ENCODE measurements around a stretch of chr3.

DNA sequence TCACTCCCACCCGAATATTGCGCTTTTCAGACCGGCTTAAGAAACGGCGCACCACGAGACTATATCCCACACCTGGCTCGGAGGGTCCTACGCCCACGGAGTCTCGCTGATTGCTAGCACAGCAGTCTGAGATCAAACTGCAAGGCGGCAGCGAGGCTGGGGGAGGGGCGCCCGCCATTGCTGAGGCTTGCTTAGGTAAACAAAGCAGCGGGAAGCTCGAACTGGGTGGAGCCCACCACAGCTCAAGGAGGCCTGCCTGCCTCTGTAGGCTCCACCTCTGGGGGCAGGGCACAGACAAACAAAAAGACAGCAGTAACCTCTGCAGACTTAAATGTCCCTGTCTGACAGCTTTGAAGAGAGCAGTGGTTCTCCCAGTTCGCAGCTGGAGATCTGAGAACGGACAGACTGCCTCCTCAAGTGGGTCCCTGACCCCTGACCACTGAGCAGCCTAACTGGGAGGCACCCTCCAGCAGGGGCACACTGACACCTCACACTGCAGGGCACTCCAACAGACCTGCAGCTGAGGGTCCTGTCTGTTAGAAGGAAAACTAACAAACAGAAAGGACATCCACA is 44.3 kb downstream of the RTP4 start:
- PRO-cap: no peak
- RAMPAGE, long total RNA, 3 experiments: no peak in any of the 3 experiments

DNA sequence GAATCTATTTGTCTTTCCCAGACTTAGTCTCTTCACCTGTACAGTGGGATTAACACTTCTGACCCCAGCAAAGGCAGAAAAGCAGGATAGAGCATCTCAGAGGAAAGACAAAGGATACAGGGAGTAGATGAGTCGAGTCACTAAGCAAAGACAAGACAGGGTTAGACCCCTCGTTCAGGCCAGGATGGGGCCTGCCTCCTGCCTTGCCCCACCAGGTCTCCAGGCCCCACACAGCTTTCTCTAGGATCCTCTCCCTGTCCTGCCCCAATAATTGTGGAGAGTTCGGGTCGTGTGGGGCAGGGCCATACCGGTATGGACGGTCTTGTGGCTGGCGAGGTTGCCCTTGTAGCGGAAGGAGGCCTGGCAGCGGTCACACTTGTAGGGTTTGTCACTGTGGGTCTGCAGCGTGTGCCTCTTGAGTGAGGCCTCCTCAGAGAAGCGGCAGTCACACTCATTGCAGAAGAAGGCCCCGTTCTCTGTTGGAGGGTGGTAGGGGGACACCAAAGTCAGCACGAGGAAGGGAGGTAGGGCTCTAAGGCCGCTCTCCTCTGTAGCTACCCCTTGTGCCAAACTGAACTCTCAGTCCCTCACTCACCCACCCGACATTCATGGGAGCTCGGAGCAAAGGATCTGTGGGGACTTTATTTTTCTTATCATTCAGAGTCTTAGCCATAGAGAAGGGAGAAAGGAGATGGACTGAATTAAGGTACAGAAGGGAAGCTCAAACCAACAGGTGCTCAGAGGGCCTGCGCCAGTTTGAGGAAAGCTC is 18.7 kb downstream of the BCL6 start:
- PRO-cap: no peak
- RAMPAGE, long total RNA, 3 experiments: no peak in any of the 3 experiments

GRCh38 chr3:187733187-187733827 is 12.0 kb downstream of the BCL6 start:
- PRO-cap: no peak
- RAMPAGE, long total RNA, 3 experiments: no peak in any of the 3 experiments

- PRO-cap: bidirectional peak, plus-strand start at chr3:187739641, minus-strand start at chr3:187739566; bidirectional peak, plus-strand start at chr3:187739745, minus-strand start at chr3:187739786
- RAMPAGE, long total RNA, 3 experiments: no peak in any of the 3 experiments
Measured at GRCh38 chr3:187739175-187739889, 5.9 kb downstream of the BCL6 start.

- PRO-cap: bidirectional peak, plus-strand start at chr3:187744679, minus-strand start at chr3:187744414; bidirectional peak, plus-strand start at chr3:187744878, minus-strand start at chr3:187744731; bidirectional peak, plus-strand start at chr3:187744959, minus-strand start at chr3:187744941
- RAMPAGE, long total RNA, 3 experiments: no peak in any of the 3 experiments
Measured at GRCh38 chr3:187744598-187745217, 560 bp downstream of the BCL6 start.

DNA sequence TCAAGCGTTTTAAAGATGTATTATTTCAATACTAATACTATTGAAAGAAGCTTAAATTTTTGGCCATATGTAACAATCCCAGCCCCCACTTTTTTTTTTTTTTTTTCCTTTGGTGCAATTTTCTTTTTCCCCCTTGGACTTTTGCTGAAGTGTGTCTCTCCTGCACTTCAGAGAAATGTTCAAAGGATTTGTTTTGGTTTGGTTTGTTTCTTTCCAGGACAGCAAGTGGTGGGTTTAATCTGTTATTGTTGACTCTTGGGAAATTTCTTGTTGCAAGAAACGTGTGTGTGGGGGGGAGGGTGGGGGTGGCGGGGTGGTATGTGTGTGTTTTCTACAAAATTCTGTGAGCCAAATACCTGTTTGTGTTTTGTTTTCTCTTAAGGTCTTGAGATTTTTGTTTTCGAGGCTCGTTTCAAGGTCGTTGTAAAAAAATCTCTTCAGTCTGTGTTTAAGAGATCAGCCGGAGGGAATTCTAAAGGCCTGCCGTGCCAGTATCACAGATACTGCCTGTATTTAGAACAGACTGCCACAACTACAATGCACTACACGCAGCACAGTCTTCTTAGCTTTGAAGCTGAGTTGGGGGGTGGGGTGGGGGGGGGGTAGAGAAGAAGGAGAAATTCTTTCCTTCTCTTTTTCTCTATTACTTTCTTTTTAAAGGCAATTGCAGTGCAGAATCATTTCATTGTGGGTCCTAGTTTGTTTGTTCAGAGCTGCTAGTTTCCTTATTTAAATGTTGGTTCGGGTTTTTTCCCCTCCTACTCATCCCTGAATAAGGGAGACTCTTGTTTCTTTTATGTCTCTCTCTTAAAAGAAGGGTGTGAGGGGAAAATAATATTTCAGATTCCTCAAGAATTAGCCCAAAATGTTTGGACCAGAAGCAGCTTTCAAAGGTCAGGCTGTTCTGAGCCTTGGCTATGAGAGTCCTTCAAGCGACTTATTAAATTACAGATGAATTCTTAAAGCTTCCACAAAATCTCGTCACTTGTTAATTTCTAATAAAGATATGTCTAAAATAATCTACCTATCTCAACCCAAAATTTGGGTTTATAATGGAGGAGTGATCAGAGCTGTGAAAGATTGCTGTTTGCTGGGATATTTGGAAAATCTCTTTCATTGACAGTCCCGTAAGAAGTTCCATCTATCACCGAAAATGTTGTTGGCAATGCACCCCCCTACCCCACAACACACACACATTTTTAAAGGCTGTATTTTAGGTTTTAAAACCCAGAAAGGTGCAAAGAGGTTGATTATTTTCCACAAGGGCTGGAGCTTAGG is 1.5 kb upstream of the BCL6 start:
- PRO-cap: bidirectional peak, plus-strand start at position 521 of the sequence, minus-strand start at position 536 of the sequence; unidirectional peak, minus-strand start at position 809 of the sequence
- RAMPAGE, long total RNA, 3 experiments: no peak in any of the 3 experiments

DNA sequence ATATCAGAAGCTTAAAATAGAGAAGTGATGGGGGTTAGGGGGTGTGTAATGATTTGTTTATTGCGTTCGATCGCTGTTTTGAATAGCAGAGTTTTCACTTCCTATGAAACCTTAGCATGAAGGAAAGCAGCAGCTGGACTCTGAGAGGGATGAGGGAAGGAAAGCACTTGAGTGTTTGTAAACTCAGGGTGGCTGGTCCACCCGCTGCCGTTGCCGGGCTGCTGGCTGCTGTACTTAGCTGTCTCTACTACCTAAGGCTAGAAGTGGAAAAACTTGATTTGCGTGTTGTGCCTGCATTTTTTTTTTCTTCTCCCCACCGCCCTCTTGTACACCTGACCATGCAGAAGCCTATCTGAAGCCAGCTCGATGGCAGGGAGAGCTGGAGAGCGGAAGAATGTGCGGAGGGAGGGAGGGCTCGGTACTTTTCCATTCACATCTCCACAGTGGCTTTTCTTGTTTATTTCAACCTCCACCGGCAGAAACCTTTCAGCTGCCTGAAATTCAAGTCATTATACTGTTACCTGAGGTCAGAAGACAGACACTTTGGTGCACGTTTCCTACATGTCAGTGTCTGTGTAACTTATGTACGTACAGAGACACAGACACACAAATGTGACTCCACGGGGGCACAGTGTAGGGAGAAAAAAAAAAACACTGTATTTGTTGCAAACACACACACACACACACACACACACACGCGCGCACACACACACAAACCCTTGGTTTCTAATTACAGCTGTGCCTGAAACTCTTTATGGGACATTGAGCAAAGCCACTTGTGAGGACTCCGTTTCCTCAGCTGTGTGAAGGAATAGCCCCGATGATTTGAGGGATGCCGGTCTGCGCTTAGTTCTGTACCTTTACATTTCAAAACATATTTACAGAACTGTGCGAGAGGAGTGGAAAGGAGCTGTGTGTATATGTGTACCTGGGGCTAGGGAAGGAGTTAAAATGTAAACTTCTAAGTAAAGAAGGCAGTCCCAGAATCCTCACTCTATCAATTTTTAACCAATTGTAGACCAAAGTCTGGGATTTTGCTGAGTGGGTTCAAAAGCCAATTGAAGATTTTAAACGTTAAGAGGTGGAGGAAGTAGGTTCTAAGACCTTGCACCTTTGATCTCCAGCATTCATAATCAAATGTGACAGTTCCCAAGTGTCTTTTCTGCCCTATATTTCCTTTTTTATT is 5.1 kb upstream of the BCL6 start:
- PRO-cap: no peak
- RAMPAGE, long total RNA, 3 experiments: no peak in any of the 3 experiments

DNA sequence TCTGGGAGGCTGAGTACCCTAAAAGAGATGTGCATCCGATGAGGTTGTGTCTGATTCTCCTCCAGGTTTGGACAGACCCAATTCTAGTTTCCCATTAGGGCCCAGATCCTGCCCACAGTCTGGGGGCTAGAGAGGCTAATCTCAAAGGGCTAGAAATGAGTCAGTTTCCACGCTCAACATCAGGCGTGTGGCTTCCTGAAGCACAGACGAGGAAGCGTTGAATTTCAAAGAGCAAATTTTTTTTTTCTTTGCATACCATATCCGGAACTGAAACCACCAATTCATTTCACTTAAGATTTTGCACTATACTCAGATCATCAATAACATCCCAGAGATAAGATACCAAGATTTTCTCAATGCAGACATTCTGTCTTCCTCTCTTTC is 173.8 kb upstream of the BCL6 start:
- PRO-cap: no peak
- RAMPAGE, long total RNA, 3 experiments: no peak in any of the 3 experiments

GRCh38 chr3:187955223-187955511 is 198.8 kb upstream of the LPP start:
- PRO-cap: no peak
- RAMPAGE, long total RNA, 3 experiments: no peak in any of the 3 experiments

- PRO-cap: no peak
- RAMPAGE, long total RNA, 3 experiments: no peak in any of the 3 experiments
Measured at GRCh38 chr3:187994103-187994628, 159.8 kb upstream of the LPP start.

- PRO-cap: no peak
- RAMPAGE, long total RNA, 3 experiments: no peak in any of the 3 experiments
Measured at GRCh38 chr3:188164021-188164817, 10.3 kb downstream of the LPP start.

- PRO-cap: no peak
- RAMPAGE, long total RNA, 3 experiments: no peak in any of the 3 experiments
Measured at GRCh38 chr3:188189383-188189986, 35.5 kb downstream of the LPP start.

GRCh38 chr3:188197228-188197878 is 43.4 kb downstream of the LPP start:
- PRO-cap: no peak
- RAMPAGE, long total RNA, 3 experiments: no peak in any of the 3 experiments

GRCh38 chr3:188214313-188215050 is 60.5 kb downstream of the LPP start:
- PRO-cap: no peak
- RAMPAGE, long total RNA, 3 experiments: no peak in any of the 3 experiments

DNA sequence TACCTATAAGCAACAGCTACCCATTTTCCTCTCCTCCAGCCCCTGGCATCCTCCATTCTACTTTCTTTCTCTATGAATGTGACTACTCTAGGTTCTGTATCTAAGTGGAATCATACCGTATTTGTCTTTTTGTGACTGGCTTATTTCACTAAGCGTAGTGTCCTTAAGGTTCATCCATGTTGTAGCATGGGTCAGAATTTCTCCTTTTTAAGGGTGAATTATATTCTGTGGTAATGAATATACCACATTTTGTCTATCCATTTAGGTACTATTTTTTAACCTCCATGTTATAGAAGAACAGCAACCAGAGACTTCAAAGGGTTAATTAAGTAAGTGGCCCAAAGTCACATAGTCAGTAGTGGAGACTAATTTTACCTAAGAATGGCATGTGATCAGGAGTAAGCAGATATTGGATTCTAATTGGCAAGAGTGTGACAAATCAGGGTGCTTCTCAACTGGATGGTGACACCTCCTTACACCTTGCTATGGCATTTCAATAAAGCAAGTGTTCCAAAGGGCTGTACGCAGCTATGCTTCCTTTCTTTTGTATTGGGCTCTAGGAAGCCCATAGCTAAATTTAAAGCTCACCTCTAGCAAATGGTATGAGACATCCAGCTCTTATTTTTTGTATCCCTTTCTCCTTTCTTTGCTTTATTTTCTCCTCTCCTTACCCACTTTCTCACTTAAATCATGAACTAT is 61.6 kb downstream of the LPP start:
- PRO-cap: unidirectional peak, minus-strand start at position 74 of the sequence; unidirectional peak, plus-strand start at position 496 of the sequence
- RAMPAGE, long total RNA, 3 experiments: no peak in any of the 3 experiments

GRCh38 chr3:188218653-188219856 is 65.1 kb downstream of the LPP start:
- PRO-cap: bidirectional peak, plus-strand start at chr3:188218815, minus-strand start at chr3:188218723
- RAMPAGE, long total RNA, 3 experiments: no peak in any of the 3 experiments

- PRO-cap: no peak
- RAMPAGE, long total RNA, 3 experiments: start-site peak on the plus strand in 1 of 3 experiments, at chr3:188249215-188249341 at its widest, 41 reads per replicate
Measured at GRCh38 chr3:188248883-188249542, 95.1 kb downstream of the LPP start.

GRCh38 chr3:188261100-188261401 is 107.1 kb downstream of the LPP start:
- PRO-cap: no peak
- RAMPAGE, long total RNA, 3 experiments: no peak in any of the 3 experiments

DNA sequence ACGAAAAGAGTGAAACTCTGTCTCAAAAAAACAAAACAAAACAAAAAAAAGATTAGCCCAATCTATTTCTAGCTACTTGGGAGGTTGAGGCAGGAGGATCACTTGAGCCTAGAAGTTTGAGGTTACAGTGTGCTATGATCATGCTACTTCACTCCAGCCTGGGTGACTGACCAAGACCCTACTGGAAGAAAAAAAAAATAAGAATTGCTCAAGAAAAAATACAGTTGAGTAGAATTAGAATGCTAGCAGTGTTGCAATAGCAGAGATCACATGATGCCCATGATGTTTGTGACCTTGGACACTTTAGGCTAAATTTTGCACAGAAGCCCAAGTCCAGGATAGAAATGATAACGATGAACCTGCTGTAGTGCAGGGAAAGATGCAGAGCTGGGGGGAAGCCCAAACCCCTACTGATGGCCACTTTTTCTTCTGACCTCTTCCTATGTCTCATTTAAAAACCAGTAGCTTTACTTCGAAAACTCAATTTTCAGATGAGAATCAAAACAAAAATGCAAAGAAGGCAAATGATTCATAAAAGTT is 162.4 kb downstream of the LPP start:
- PRO-cap: no peak
- RAMPAGE, long total RNA, 3 experiments: no peak in any of the 3 experiments

GRCh38 chr3:188339346-188340132 is 185.6 kb downstream of the LPP start:
- PRO-cap: no peak
- RAMPAGE, long total RNA, 3 experiments: no peak in any of the 3 experiments

Measured in subcutaneous adipose tissue (tissue), 3 donors.